H1 (cell line): ENCODE measurements around the genes FGFBP1, PROM1, DCAF16 and LCORL.

GRCh38 chr4:13654005-13654516, 26.5 kb upstream of the BOD1L1 start:
- RRBS, result 3% methylated on average over 7 of the region's 20 CpGs
CAGE:
- cytosol, long polyA plus RNA, result no peak
- long polyA plus RNA, result no peak
- nucleus, long polyA plus RNA, result start-site peak on the plus strand at chr4:13654265-13654334, 20 reads

- RRBS, result no CpG with 5 or more reads among the region's 1 CpG
CAGE:
- cytosol, long polyA plus RNA, result no peak
- long polyA plus RNA, result no peak
- nucleus, long polyA plus RNA, result no peak
Observed at GRCh38 chr4:13698454-13698653, 70.8 kb upstream of the BOD1L1 start.

- RRBS, result 1% methylated on average over 25 of the region's 75 CpGs
CAGE:
- cytosol, long polyA plus RNA, result no peak
- long polyA plus RNA, result no peak
- nucleus, long polyA plus RNA, result no peak
Observed at GRCh38 chr4:15004532-15005487, 2.5 kb downstream of the CPEB2 start.

- RRBS, result no CpG with 5 or more reads among the region's 6 CpGs
CAGE:
- cytosol, long polyA plus RNA, result no peak
- long polyA plus RNA, result no peak
- nucleus, long polyA plus RNA, result no peak
Observed at GRCh38 chr4:15234037-15234469, 193.8 kb upstream of the C1QTNF7 start.

- RRBS, result no CpG with 5 or more reads among the region's 3 CpGs
CAGE:
- cytosol, long polyA plus RNA, result no peak
- long polyA plus RNA, result no peak
- nucleus, long polyA plus RNA, result start-site peak on the minus strand at chr4:15679600-15679615, 7 reads
Observed at GRCh38 chr4:15679444-15680021, 2.1 kb upstream of the FAM200B start.

DNA sequence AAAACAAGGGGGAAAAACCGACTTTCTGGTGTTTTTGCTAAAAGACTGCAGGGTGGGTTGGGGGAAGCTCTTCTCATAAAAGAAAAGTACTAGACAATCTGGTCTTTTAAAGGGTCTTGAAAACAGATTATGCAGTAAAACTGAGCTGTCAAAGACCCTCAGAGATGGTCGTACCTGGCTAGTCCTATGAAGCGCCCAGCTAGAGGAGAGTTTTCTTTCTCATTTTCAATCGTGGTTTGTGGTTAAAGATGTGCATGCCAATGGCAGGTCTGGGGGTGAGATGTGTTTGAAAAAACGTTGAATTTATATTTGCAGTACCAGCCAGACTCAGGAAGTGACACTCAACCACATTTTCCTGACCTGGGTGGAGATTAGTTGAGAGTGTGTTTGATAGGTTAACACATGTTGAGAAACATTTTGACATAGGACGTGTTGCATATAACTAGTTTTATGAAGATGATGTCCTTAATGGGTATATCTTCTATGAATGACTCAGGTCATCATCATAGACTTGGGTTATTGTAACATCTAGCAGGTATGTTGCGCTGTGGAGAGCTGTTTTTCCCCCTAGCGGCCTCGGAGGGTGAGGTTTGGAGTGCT, 21.9 kb upstream of the CD38 start:
- RRBS, result no CpG with 5 or more reads among the region's 9 CpGs
CAGE:
- cytosol, long polyA plus RNA, result no peak
- long polyA plus RNA, result no peak
- nucleus, long polyA plus RNA, result no peak

- RRBS, result no CpG with 5 or more reads among the region's 11 CpGs
CAGE:
- cytosol, long polyA plus RNA, result start-site peak on the minus strand at chr4:15938348-15938429, 12 reads
- long polyA plus RNA, result no peak
- nucleus, long polyA plus RNA, result no peak
Observed at GRCh38 chr4:15938130-15938815, at the start of gene FGFBP1. Gene FGFBP1 (minus strand): TSS chr4:15938740.

GRCh38 chr4:16083170-16084322, at the start of gene PROM1:
Gene PROM1 (minus strand): TSS chr4:16084023.
- RRBS, result 3% methylated on average over 28 of the region's 90 CpGs
CAGE:
- cytosol, long polyA plus RNA, result start-site peak on the minus strand at chr4:16083685-16083718, 144 reads; start-site peak on the minus strand at chr4:16083992-16084028, 666 reads
- long polyA plus RNA, result start-site peak on the minus strand at chr4:16083685-16083710, 93 and 107 reads in 2 replicates; start-site peak on the minus strand at chr4:16084000-16084176, 1,336 and 1,823 reads in 2 replicates
- nucleus, long polyA plus RNA, result start-site peak on the minus strand at chr4:16083689-16083851, 238 reads; start-site peak on the minus strand at chr4:16084000-16084059, 1,474 reads; start-site peak on the minus strand at chr4:16084142-16084196, 102 reads

DNA sequence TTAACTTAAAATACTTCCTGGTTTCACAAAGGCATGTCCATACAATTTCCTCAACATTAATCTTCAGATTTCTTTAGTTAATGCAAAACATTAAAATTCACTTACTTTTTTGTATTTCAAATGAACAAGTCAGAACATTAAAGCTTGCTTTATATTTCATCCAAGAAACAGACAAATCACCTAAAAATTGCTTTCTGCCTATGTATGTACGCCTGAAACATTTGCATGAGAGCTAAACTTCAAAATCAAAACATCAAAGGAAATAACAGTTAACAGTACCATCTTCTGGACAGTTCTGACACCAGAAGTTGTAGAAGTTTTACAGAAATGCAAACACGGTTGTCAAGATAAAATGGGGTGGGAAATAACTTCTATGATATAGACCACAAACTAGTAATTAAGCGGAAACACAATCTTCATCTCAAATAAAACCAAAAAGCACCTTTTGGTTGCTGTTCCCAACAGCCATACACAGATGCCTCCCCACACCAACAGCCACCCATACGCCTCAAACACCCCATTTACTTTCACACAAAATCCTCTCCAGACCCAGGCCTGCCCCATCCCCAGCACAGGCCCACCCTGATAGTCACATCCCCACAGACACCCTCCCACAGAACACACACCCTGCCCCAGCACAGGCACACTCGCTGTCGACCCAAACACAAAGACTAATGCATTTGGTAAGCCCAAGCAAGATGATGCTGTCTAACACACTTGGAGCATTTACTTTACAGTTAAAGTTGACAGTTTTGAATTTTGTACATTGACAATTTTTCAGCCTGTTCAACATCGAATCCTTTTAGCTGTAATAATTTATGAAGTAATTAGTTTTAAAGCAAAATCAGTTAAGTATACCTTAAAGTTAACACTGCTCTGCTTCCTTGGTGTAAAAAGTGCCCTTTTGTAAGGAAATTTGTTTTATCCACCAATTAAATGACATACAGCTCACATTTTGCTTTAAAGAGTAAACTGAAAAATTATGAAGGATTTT, 64.3 kb downstream of the TAPT1 start:
- RRBS, result no CpG with 5 or more reads among the region's 7 CpGs
CAGE:
- cytosol, long polyA plus RNA, result no peak
- long polyA plus RNA, result no peak
- nucleus, long polyA plus RNA, result no peak

GRCh38 chr4:16225089-16225583, 1.1 kb downstream of the TAPT1 start:
- RRBS, result no CpG with 5 or more reads among the region's 5 CpGs
CAGE:
- cytosol, long polyA plus RNA, result no peak
- long polyA plus RNA, result no peak
- nucleus, long polyA plus RNA, result no peak

DNA sequence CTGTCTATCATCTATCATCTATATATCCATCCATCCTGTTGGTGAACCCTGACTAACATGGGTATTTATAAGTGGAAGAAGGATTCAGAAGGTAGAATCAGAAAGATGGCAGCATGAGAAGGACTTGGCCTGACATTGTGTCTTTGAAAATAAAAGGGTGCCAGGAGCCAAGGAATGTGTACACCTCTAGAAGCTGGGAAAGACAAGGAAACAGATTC, 300.2 kb upstream of the TAPT1 start:
CAGE:
- cytosol, long polyA plus RNA, result no peak
- long polyA plus RNA, result no peak
- nucleus, long polyA plus RNA, result no peak

DNA sequence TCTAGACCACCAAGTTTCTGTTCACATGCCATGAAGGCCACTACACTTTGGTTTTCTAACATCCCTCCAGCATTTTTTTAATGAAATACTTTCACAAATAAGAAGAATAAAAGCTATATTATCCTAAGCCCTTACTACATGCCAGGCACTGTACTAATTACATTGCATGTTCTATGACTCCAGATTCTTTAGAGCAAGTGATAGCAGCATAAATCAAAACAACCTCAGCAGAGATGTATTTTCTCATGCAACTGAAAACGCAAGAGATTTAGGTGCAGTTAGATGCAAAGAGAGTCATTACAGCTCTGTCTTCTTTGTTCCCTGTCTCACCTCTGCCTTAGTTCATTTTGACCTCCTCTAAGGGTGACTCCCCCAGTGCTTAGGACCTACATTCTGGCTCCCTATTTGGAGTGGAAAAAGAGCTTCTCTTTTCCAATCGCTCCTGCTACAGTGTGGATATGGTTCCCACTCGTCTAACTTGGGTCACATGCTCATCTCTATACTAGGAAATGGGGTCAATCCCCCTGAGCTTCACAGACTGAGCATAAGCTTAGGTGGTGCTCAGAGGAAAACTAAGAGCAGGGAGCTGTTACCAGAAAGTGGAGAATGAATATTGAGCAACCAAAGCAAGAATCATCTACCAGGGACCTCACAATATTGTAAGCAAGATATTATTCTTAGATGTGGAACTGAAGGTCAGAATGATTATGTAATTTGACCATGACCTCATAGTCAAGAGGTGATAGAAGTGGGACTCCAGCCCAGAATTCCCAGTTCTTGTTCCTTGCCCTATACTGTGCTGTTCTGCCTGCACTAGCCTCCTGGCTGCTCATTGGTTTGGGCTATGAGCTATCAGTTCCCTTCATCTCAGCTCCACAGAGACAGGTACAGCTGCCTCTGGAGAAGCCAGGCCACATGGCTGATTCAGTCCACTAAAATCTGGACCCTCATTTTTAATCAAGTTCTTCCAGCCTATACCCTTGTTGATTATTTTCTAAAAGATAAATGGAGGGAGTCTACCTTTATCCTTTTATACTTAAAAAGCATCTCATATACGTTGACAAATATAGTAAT, 229.6 kb downstream of the LDB2 start:
- RRBS, result no CpG with 5 or more reads among the region's 4 CpGs
CAGE:
- cytosol, long polyA plus RNA, result no peak
- long polyA plus RNA, result no peak
- nucleus, long polyA plus RNA, result no peak

GRCh38 chr4:16817935-16818513, 80.4 kb downstream of the LDB2 start:
- RRBS, result no CpG with 5 or more reads among the region's 3 CpGs
CAGE:
- cytosol, long polyA plus RNA, result no peak
- long polyA plus RNA, result no peak
- nucleus, long polyA plus RNA, result no peak

- RRBS, result no CpG with 5 or more reads among the region's 8 CpGs
CAGE:
- cytosol, long polyA plus RNA, result no peak
- long polyA plus RNA, result no peak
- nucleus, long polyA plus RNA, result no peak
Observed at GRCh38 chr4:17490550-17491163, 21.2 kb downstream of the QDPR start.

DNA sequence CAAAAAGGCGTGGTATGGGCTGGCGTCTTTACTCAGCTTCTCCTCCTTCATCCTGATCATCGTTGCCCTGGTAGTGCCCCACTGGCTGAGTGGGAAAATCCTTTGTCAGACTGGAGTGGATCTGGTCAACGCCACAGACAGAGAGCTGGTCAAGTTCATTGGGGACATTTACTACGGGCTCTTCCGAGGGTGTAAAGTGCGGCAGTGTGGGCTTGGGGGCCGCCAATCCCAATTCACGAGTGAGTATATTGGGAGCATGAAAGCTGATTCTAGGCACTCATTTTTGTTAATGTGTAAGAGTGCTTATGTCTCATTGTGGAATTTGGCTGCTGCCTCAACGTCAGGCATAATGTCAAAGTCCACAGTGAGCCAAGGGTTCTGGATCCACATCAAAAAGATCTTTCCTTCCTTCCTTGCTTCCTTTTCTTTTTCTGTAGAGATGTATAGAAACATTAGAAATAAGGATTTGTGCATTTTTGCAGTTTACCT, 360 bp downstream of the CLRN2 start:
- RRBS, result no CpG with 5 or more reads among the region's 10 CpGs
CAGE:
- cytosol, long polyA plus RNA, result no peak
- long polyA plus RNA, result no peak
- nucleus, long polyA plus RNA, result no peak

DNA sequence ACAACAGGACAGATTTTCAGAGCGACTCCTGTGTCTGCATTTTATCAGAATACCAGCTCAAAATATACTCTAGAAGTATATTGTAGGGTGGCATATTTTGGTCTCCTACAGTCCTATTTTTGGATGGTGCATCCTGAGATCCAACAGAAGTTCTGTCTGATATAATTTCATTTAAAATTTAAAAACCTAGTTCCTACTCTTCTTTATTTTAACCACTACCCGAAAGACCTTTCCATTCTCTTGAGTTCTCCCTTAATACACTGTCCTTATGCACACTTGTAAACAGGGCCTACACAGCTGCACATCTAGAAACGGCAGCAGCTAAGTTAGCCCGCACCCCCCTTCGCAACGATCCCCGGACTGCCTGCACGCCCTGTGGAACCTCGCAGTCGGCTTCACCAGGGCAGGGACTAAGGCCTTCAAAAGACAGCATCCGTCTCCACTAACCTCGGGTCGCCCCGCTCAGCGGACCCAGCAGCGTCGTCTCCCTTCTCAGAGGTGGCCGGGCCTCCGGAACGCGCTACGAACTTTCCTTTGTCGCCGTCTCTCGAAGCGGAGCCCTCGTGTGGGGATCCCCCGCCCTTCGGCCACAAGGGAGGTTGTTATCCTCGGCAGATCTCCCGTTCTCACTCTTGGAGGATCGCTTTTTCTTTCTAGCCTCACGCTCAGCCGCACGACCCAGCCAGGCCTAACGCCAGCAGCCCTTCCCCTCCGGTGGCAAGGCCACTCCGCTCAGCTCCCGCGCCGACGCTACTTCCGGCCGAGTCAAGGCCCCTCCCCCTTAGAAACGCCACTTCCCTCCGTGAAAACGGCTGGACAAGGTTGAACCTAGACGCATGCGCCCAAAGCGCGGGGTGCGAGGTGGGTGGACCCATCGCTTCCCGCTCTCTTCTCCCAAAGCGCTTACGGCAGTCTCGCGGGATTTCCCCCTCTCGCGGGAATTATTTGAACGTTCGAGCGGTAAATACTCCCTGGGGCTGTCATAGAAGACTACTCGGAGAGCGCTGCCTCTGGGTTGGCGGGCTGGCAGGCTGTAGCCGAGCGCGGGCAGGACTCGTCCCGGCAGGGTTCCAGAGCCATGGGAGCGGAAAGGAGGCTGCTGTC, at the start of gene DCAF16:
Gene DCAF16, minus strand, starts transcription at position 758 of the 1,104 bp plus-strand sequence.
- RRBS, result 1% methylated on average over 7 of the region's 72 CpGs
CAGE:
- cytosol, long polyA plus RNA, result start-site peak on the minus strand centred at position 725 of the sequence, 34 bp wide, 1,543 reads; start-site peak on the plus strand centred at position 1,009 of the sequence, 114 bp wide, 815 reads
- long polyA plus RNA, result start-site peak on the minus strand centred at position 732 of the sequence, 55 bp wide, 1,403 and 1,476 reads in 2 replicates; start-site peak on the plus strand centred at position 988 of the sequence, 155 bp wide, 877 and 721 reads in 2 replicates
- nucleus, long polyA plus RNA, result start-site peak on the minus strand centred at position 735 of the sequence, 65 bp wide, 1,743 reads; start-site peak on the plus strand centred at position 988 of the sequence, 155 bp wide, 830 reads

DNA sequence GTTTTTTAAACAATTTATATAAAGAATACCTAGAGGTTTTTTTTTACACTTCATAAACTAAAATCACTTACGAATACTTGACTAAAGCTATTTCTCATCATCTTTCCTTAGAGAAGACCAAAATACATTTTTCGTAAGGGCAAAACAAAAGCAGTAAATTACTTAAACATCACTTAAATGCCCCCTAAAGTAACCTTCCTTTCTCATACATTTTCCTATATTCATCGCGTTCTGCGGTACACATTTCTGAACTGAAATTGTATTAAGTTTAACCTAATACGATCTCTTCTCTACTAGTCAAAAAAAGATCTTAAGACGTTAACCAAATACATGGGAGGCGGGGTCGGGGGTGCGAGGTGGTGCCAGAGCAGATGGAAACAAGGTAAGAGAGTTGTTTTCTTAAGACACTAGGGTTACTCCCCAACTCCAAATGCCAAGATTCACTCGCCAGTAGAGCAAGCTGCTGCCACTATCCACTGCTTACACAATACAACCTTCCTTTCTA, 1.6 kb downstream of the LCORL start:
- RRBS, result no CpG with 5 or more reads among the region's 11 CpGs
CAGE:
- cytosol, long polyA plus RNA, result no peak
- long polyA plus RNA, result no peak
- nucleus, long polyA plus RNA, result no peak

DNA sequence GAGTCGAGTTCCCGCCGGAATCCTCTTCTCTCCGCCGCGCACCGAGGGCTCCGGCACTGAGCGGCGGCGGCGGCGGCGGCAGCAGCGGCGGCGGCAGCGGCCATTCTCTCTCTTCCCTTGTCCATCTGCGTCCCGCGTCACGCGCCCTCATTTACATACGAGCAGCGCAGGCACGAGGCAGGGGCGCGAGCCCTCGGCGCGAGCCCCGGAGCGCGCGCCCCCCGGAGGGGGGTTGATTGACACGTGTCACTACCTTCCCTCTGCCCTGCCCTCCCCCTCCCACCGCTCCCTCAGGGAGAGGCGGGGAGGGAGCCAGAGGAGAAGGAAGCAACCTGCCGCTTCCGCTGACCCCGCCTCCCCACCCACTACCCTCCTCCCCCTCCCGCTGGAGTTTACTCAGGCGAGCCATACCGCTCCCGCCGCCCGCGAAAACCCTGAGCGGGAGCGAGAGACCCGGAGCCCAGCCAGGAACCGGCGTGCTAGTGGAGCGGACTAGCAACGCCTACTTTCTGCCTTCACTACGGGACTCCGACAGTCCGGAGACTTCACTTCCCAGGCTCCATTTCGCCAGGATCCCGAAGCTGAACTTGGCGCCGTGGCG, at the start of gene LCORL:
Gene LCORL, minus strand, starts transcription at position 129 of the 601 bp plus-strand sequence.
- RRBS, result 2% methylated on average over 19 of the region's 64 CpGs
CAGE:
- cytosol, long polyA plus RNA, result no peak
- long polyA plus RNA, result start-site peak on the minus strand centred at position 123 of the sequence, 23 bp wide, 250 and 349 reads in 2 replicates
- nucleus, long polyA plus RNA, result start-site peak on the minus strand centred at position 119 of the sequence, 21 bp wide, 997 reads

- RRBS, result no CpG with 5 or more reads among the region's 27 CpGs
CAGE:
- cytosol, long polyA plus RNA, result no peak
- long polyA plus RNA, result no peak
- nucleus, long polyA plus RNA, result no peak
Observed at GRCh38 chr4:18418074-18418550, 396.6 kb upstream of the LCORL start.

DNA sequence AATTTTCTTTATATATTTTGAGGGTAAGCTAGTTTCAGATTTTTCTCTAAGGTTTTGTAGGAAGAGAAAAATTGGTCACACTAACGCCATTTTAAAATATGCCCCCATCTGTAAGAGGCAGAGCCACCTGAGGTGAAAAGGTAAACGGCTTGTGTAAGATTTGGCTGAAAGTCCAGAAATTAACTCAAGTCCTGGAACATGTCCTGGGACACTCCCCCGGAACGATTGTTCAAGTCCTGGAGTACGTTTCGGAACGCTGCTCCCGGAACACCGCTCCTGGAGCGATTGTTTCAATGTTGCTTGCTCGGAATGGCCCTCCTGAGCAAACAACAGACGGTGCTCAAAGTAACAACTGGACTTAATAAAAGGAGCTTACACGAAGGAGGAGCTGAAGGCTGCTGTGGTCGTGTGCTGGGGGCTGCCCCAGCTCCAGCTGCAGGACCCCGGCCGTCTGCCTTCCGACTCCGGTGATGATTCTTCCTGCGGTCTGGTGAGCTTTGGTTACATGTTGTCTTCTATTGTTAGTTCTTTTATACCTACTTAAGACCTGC, 796.5 kb upstream of the SLIT2 start:
- RRBS, result 90% methylated on average over 6 of the region's 19 CpGs
CAGE:
- cytosol, long polyA plus RNA, result no peak
- long polyA plus RNA, result no peak
- nucleus, long polyA plus RNA, result no peak